ENCODE results near the gene HYPK.

- PRO-cap: no peak
These were observed 6.0 kb upstream of the TMEM87A start for GRCh38 chr15:42279008-42279884.

DNA sequence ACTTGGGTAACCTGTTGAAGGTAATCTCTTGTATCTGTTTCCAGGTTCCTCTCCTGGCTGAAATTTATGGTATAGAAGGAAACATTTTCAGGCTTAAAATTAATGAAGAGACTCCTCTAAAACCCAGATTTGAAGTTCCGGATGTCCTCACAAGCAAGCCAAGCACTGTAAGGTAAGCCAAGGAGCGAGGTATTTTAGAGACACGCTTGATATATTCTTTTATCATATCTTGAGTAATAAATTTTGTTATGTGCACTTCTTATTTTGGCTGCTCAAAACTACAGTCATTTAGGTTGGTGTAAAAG, 14.4 kb upstream of the TMEM87A start:
- PRO-cap: no peak

DNA sequence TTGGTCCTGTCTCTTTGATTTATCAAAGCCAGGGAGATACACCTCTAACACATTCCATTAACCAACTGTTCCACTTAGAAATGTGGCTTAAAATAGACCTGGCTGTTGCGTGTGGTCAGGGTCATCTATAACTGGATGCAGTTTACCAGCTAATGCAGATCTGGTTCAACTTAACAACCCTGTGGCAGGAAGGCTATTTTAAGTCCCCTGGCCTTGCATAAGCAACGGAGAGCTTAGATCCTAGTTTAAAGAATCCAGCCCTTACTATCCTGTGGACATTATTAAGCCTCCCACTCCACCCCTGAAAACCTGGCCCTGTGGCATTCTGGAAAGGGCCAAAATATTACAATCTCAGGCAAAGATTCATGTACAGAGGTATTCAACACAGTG, 28.0 kb upstream of the CAPN3 start:
- PRO-cap: no peak

GRCh38 chr15:42457920-42458434, 33.0 kb downstream of the ZNF106 start:
- PRO-cap: no peak

GRCh38 chr15:42622250-42622785, 46.9 kb downstream of the STARD9 start:
- PRO-cap: no peak

DNA sequence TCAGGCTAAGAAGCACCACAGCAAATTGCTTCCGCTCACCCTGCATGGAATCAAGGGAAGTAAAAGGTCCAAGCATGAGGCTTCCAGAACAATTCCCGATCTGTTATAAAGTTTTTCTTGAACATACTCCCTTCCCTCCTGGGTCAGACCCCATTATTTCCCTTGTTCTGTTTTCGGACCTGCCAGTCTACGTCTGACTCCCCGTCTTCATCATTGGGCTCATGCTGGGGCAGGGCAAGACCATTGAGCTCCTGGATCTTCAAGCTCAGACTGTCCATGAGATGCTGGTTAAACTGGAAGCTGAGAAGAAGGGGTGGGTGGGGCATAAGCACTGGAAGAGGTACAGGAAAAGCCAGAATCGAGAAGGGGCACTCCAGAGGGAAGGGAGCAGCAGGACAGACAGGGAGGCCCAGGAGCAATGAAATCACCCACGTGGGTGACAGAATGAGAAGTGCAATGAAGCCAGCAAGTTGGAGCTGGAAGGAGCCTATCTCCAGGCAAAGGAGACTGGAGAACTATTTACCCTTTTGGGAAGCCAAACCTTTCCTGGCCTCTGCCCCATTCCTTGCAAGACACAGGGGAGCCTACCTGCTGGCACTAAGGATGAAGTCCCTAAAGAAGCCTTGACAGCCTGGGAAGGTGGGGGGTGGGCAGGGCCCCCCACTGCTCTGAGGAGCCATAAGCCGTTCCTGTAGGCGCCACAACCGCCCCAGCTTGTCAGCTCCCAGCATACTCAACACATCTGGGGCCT, 5.7 kb downstream of the CDAN1 start:
- PRO-cap: no peak

GRCh38 chr15:43015550-43015950, 90.3 kb downstream of the UBR1 start:
- PRO-cap: no peak

GRCh38 chr15:43132903-43133284, 492 bp upstream of the TMEM62 start:
- PRO-cap: unidirectional peak, plus-strand start at chr15:43133010

DNA sequence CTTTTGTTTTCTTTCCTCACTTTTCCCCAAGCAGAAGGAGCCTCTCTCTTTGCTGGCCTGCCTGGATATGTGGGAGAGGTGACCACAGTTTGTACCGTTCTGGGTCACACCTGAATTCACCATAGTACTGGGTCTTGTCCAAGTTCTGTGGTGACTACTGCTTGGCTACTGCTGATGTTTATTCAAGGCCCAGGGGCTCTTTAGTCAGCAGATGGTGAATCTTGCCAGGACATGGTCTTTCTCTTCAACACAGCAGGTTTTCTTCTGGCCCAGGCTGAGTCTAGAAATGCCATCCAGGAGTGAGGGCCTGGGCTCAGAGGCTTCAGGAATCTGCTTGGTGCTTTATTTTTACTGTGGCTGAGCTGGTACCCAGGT, 17.0 kb upstream of the CCNDBP1 start:
- PRO-cap: no peak

DNA sequence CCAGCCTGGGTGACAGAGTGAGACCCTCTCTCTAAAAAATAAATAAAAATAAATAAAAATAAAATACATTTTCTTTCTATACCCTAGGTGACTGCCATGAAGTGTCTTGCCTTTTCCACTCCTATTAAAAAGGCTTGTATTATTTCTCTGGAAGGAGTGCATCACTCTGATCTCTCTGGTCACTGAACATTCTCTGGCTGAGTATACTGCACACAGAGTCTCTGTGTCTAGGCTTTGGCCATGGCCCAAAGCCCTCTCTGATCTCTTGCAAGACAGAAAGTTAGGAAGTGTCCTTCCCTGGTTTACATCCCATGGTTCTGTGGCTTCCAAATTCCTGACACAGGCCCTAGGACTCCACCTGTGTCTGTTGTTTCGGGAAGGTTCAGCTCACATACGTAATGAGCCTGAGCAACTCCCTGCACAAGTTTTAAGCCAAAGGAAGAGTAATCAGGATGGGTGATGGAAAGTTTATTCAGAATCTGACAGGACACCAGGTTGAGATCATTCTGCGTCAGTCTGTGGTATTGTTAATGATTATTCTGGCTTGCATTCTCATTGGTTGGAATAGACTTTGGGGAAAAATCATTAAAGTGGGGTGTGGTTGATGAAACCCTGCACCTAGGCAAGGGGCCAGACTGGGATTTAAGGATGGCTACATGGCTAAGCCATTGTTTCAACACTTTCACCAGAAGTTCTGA, 14.0 kb upstream of the TGM7 start:
- PRO-cap: no peak

- PRO-cap: no peak
These were observed 494 bp downstream of the TUBGCP4 start for GRCh38 chr15:43371450-43371740.

DNA sequence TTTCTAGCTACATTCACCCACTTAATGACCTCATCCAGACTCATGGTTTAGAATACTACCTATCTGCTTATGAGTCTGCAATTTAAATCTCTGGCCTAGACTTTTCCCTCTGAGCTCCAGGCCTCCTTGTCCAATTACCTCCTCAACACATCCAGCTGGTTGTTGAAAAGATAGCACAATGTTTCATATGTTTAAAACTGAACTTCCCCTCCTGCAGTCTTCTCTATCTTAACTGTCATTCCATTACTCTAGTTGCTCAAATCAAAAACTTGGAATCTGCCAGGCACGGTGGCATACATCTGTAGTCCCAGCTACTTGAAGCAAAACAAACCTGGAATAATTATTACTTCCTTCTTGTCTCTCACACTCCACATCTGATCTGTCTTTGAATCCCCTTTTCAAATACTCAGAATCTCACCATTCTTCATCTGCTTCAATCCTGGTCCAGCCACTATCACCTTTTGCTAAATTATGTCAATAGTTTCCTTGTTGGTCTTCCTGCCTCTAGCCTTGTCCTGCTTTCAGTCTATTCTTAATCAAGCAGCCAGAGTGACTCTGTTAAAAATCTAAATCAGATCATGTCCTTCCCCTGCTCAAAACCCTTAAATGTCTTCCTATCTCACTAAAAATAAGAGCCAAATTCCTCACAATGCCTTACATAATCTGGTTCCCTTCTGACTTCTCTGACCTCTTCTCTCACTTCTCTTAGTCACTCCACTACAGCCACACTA, 8.9 kb downstream of the TP53BP1 start:
- PRO-cap: no peak

DNA sequence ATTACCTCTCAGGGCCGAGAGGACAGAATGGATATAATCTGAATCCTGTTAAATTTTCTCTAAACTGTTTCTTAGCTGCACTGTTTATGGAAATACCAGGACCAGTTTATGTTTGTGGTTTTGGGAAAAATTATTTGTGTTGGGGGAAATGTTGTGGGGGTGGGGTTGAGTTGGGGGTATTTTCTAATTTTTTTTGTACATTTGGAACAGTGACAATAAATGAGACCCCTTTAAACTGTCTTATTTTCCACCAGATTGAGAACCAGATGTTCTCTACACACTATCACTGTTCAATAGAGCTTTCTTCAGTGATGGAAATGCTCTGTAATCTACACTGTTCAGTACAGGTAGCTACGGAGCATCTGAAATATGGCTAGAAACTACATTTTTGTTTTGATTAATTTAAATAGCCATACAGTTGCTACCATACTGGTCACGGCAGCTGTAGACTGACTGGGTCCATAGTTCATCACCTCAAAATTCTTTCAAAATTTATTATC, 5.4 kb downstream of the ELL3 start:
- PRO-cap: no peak

- PRO-cap: no peak
These were observed 2.7 kb downstream of the SERF2 start for GRCh38 chr15:43794342-43795735.

- PRO-cap: bidirectional peak, plus-strand start at chr15:43800623, minus-strand start at chr15:43800499
These were observed at the start of gene HYPK for GRCh38 chr15:43800184-43800781. TSS of gene HYPK (plus strand) at chr15:43800599.

- PRO-cap: no peak
These were observed 7.3 kb downstream of the MFAP1 start for GRCh38 chr15:43817075-43817683.

DNA sequence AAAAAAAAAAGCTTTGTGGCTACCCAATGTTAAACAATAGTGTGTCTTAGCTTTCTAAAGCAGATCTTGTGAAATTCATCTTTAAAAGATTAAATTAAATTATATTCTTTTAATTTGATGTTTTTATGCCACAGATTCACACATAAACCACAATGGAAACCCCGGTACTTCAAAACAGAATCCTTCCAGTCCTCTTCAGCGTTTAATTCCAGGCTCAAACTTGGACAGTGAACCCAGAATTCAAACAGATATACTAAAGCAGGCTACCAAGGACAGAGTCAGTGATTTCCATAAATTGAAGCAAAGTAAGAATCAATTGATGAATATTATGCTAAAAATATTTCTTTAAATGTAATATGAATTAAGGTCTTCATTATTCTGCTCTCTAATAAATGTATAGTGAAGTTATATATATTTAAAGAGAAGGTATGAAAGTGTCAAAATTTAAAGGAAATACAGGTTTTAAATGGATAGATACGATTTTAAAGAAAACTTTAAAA, 46.7 kb upstream of the CTDSPL2 start:
- PRO-cap: no peak

DNA sequence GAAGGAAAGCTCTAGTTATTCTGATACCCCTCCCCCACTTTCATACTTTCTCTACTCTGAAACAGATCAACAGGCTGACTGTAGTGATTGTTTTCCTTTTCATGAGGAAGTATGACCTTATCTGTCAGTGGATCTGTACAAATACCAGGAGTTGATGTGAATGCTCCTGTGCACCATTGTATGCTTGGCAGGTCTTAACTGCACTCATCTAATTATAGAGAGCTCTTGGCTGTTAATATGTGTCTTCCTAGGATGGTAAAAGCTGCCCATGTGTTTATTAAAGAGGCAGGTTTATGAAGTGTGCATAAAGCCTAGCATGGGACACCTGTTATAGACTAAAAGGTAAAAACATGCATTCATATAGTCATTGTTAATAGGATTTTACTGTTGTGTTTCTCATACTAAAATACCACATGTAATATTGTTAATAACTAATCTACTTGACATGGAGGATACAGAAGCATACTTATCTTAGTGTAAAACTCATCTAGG, 18.5 kb downstream of the EIF3J start:
- PRO-cap: no peak

GRCh38 chr15:44683175-44683769, 19.8 kb upstream of the SPG11 start:
- PRO-cap: unidirectional peak, plus-strand start at chr15:44683472

DNA sequence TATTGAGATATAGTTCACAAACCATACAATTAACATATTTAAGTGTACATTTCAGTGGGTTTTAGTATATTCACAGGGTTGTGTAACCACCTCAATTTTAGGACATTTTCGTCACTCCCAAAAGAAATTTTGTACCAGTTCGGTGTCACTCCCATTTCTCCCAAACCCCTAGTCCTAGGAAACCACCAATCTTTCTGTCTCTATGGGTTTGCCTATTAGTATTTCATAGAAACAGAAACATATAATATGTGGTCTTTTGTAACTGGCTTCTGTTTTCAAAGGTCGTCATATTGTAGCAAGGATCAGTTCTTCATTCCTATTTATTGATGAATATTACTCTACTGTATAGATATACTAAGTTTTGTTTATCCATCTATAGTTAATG, 6.6 kb upstream of the TRIM69 start:
- PRO-cap: no peak